Ascending aorta (tissue), 1 donor: Measurements from ENCODE around the genes CTXND1, CFAP161 and C15orf40.

- PRO-cap: no peak
Observed at GRCh38 chr15:80177217-80177943, 24.6 kb downstream of the FAH start.

DNA sequence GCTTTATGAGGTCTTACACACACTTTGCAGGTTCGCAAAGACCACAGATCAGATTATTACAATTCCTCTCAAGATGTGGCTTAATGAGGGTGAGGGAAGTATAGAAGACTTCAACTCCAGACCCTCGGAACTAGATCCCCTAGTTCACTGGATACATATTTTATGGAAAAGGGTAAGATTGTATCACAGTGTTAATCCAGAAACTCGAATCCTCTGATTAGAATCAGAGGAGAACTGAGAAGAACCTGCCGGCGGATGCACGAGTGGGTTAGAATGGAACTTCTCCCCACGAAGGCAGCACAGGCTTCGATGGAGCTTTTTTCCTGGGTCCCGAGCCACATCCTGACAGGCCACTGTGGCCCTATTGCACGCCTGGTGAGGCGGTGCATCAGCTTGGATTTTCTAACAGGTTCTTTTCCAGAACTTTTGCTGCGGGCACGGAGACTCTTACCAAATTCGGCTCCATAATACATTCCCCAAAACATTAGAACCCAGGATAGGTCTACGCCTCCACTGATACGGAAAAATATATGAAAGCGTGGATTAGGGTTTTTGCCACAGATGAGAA lies 1.1 kb downstream of the CTXND1 start:
- PRO-cap: no peak

GRCh38 chr15:80252061-80252386 lies at the start of gene CTXND1:
Gene CTXND1 (minus strand): TSS chr15:80252213.
- PRO-cap: no peak

DNA sequence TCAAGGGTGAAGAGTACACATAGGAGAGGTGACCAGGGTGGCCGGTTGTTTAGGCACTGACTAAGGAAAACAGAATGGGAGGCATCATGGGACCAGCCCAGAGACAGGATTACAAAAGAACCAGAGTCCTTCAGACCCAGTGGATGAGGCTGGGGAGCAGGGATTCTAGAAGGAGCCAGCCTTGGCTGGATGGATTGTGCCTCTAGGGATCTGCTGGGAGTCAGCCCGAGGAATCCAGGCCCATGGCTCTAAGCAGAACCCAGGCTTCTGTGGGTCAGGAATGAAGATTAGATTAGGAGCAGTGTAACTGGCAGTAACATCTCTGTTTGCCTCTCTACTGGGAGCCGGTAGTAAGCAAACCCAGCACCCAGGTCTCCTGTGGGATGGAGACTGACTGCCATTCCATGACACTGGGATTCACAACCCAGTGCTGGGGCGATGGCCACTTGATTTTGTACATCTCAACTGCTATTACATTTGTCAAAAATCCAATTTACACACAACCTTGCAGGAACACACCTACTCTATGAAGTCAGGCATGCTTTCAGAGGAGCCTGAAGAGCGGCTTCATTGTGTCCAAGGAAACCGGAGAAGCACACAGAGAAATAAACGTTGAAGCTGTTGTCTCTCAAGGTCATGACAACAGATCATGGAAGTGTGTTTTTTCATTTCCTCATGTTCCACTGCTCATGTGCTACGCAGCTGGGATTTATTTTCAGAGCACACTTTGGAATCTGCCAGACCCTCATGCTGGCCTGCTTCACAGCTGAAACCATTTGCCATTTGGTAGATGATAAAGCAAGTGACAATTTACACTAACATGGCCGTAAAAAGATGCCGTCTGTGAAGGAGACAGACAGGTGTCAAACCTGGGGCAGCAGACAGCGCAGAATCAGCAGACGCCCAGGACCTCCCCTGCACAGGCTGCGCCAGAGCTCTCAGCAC lies 98.9 kb downstream of the ARNT2 start:
- PRO-cap: no peak

- PRO-cap: no peak
Observed at GRCh38 chr15:80712194-80712981, 17.3 kb downstream of the ABHD17C start.

- PRO-cap: no peak
Observed at GRCh38 chr15:80743157-80743651, 36.0 kb upstream of the CEMIP start.

- PRO-cap: no peak
Observed at GRCh38 chr15:80932734-80933685, 56.6 kb downstream of the MESD start.

GRCh38 chr15:81024163-81024885 lies 23.6 kb downstream of the TLNRD1 start:
- PRO-cap: no peak

GRCh38 chr15:81038994-81039612 lies 38.4 kb downstream of the TLNRD1 start:
- PRO-cap: no peak

DNA sequence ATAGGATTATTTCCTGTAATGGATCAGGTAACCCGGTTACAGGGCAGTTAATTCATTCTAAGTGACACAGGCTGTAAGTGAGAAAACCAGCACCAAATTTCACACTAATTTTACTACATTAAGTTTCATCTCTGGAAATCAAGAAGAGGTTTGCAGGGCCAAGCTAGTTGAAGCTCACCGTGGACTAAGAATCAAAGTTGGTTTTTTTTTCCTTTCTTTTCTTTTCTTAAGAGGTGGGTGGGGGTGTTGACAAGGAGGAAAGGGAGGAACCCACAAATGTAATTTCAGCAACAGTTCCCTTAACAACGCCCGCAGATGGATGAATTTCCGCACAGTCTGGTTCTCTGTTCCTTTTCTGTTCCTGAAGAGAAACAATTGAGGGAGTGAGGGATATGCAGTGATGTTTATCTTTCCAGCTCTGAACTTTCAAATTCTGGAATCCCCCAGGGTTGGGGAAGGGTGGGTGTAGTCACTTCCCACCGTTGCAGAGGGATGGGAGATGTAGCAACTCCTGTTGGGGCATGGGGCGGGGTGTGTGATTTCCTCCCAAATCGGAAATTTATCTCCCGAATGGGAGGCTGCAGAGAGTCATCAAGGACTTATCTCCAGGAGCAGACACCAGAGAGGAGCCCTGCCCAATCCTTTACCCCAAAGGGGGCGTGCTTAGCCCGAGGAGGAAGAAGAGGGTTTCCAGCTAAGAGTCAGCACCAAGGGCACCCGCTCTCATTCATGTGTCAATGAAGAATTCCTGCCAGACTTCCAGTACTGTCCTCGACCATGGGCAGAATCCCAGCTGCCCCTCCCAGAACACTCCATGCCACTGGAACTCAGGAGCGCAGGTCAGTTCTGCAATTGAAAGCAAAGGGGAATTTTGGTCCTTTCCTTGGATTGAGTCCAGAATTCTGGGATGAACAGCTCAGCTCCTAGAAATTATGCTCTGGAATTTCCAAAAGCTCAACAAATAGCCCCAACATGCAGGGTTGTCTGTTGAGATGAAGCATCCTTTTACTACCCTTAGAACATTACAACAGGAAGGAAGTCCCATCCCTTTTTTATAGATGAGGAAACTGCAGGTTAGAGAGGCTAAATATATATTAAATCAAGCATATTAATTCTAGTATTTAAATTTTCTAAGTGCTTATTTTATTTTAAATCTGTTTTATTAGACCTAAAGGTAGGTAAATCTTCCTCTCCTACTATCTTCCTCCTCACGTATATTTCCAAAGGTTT lies 35.0 kb upstream of the CFAP161 start:
- PRO-cap: no peak

GRCh38 chr15:81133664-81134643 lies at the start of gene CFAP161:
Gene CFAP161 (plus strand): TSS chr15:81134270.
- PRO-cap: no peak

DNA sequence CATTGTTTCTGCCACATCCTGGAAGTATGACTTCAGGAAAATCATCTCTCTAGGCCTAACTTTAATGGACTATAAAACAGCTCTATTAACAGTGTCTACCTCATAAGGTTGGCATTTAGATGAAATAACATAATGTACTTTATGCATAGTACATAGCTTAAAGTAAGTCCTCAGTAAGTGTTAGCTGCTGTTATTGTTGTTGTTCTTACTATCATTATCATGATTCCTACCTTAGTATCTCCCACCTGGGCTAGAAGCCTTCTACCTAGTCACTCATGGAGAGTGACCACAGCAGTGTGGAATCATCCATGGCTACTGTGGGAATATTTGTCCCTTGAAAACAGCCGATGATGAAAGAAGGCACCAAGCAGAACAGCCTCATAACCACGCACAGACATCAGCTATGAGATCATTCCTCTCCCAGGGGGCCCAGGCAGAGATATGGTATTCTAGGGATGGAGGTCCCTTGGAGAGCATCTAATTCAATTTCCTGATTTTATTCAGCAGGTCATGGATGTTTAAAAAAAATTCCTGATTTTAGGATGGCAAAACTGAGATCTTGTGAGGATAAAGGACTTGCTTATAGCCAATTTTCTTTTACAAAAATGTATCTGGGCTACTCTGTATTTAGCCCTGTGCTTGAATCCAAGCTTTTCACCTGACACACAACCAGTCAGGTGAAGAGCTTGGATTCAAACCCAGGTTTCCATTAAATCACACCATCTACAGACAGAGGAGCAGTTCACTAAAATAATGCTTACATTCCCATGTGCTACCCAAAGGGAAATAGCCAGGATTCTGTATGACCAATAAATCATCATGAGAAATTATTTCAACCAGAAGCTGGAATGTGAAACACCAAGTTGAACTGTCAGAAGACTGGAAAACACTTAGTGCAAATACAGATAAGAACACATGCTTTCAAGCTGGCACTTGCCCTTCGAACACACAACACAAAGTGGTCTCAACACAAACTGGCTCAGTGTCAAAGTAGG lies 1.7 kb downstream of the FSD2 start:
- PRO-cap: no peak

DNA sequence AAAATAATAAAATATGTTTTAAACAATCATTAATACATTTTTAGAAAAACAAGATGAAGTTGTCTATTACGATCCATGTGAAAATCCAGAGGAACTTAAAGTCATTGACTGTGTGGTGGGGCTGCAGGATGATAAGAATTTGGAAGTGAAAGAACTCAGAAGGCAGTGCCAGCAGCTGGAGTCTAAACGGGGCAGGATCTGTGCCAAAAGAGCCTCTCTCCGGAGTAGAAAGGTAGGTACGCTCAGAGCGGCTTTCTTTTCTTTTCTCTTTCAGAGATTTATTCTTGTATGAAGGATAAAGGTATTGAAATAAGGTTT lies 13.6 kb downstream of the WHAMM start:
- PRO-cap: no peak

GRCh38 chr15:82834063-82834581 lies 24.7 kb downstream of the WHAMM start:
- PRO-cap: no peak

- PRO-cap: no peak
Observed at GRCh38 chr15:82852547-82853296, 43.3 kb downstream of the WHAMM start.

GRCh38 chr15:82855486-82856049 lies 46.1 kb downstream of the WHAMM start:
- PRO-cap: no peak

GRCh38 chr15:82871281-82871851 lies 61.9 kb downstream of the WHAMM start:
- PRO-cap: no peak

DNA sequence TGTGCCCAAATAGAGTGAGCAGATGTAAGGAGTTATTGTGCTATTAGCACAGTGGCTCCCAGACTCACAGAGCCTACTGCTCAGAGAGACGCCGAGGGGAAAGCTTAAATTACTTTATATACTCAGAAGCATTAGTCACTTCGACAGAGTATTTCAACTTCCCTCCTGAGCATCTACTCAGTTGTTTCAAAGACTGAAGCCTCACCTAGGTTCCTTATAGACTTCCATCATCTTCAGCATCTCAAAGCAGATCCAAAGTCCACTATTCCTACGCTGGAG lies 776 bp downstream of the HOMER2 start:
- PRO-cap: no peak

DNA sequence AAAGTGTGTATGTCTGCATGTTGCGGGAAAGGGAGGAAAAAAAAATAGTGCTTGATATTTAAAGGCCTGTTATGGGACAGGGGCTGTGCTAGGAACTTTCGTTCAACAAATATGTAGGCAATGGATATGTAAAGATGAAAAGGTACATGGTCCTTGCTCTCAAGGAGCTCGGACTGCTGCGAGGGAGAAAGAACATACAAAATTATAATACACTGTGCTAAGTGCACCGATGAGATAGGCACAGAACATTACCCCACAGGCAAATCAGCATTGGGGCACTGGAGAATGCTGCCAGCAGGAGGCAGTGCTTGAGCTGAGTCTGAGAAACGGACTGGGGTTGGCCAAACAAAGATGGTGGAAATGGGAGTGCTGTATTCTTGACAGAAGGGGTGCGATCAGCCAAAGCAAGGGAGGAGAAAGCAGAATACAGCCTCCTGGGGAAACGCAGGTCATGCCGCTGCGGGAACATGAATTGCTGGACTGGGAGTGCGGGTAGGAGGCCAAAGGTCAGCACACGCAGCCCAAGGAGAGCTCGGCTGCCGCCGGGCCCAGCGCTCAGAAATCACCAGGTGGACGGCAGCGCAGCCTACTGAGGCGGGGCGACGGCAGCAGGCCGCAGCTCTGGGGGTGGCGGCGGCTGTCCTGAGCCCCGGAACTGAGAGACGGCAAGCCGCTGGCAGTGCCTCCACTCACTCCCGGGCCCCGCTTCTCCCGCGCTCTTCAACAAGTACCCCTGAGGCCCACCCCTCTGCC lies 540 bp downstream of the C15orf40 start:
- PRO-cap: no peak

DNA sequence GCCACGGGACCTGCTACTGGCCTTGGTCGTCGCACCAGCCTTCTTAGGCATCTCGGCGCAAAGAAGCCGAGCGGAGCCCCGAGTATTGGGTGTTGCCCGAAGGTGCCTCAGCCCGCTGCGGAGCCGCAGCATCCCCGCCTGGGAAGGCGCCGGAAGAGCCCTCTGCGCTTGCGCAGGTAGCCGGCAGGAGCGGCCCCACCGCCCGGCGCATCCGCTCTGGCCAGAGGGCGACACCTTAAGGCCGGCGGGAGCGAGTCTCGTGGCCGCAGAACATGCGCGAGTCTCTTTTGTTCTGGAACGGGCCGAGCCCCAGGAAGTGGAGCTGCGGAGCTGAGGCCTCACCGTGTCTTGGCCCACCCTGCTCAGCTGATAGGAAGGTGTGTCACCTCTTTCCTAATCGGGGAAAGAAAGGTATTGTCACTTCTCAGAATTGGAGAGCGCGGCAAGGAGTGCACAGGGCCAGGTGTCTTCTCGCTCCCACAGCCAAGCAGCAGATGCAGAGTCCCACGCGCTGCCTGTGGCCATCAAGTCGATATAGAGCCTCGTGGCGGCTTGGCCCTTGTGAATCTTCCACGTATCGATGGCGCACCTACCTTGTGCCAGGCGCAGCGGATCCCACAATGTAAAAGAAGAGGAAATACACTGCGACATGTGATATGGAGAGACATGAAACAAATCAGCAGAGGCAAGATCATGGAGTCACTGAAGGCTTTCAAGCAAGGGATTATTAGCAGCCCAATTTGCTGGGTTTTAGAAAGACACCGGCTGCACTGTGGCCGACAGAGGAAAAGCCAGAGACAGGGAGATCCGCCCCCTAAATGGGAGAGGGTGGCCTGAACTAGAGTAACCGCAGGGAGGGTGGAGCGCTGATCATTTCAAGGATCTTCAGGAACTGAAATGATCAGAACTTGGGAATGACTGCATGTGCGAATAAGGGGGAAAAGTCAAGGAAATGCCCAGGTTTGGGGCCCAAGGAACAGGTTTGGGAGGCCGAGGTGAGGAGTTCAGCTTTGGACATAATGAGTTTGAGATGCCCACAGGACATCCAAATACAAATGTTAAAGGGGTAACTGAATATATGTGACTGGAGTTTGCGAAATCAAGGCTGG lies at the start of gene C15orf40:
C15orf40 (minus strand) TSS at position 164 of the 1,109 bp plus-strand sequence.
- PRO-cap: bidirectional peak, plus-strand start at position 433 of the sequence, minus-strand start at position 148 of the sequence